Tibial artery (tissue), 1 donor: Measurements from ENCODE around the gene SEMA5B.

- PRO-cap = no peak
Observed at GRCh38 chr3:120348029-120348419, 1.1 kb downstream of the LRRC58 start.

GRCh38 chr3:120431974-120432634, 18.7 kb downstream of the FSTL1 start:
- PRO-cap = no peak

DNA sequence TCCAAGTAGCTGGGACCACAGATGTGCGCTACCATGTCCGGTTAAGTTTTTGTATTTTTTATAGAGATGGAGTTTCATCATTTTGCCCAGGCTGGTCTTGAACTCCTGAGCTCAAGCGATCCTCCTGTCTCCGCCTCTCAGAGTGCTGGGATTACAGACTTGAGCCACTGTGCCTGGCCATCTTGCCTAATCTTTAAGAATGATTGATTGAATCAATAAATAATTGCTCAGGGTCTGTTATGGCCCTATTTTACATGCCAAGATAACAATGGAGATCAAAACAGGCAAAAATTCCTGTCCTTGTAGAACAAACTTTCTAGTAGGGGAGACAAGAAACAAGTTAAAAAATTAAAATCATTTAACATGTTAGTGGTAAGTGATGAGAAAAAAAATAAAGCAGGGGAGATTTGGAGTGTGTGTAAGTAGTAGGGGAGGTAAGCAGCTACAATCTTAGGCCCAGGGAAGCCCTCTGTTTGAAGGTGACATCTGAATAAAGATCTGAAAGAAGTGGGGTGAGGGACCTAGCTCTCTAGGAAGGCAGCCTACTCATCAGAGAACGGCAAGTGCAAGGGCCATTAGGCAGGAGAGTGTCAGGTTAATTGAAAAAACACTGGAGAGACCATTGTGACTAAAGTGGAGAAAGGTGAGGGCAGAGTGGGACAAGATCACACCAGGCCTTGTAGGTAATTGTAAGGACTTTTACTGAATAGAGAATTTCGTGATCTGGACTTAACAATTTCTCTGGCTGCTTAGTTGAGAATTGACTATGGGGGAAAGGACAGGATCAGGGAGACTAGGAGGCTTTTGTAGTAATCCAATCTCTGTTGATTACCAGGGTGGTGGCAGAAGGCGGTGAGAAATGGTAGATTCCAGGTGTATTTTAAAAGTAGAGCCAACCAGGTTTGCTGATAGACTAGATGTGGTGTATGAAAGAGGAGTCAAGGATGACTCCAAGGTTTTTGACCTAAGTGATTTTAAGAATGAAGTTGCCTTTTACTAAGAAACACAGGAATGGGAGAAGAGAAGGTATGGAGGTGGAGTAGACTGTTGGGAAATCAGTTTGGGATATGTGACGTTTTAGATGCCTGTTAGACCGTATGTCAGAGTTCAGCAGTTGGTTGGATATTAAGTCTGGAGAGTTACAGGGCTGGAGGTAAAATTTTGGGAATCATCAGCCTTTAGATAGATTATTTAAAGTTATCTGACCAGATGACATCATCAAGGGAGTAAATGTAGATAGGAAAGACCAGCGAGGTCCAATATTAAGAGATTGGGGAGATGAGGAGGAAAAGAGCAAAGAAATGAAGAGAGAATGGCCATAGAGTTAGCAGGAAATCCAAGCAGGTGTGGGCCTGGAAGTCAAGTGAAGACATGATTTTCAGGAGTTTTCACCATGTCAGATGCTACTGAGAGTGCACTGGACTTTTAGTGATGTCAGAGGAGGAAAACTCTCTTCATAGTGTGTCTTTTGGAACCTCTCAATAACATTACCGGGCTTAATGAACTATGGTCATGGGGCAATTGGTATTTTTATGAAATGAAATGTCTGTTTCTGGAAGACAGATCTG, 2.6 kb downstream of the NDUFB4 start:
- PRO-cap = no peak

DNA sequence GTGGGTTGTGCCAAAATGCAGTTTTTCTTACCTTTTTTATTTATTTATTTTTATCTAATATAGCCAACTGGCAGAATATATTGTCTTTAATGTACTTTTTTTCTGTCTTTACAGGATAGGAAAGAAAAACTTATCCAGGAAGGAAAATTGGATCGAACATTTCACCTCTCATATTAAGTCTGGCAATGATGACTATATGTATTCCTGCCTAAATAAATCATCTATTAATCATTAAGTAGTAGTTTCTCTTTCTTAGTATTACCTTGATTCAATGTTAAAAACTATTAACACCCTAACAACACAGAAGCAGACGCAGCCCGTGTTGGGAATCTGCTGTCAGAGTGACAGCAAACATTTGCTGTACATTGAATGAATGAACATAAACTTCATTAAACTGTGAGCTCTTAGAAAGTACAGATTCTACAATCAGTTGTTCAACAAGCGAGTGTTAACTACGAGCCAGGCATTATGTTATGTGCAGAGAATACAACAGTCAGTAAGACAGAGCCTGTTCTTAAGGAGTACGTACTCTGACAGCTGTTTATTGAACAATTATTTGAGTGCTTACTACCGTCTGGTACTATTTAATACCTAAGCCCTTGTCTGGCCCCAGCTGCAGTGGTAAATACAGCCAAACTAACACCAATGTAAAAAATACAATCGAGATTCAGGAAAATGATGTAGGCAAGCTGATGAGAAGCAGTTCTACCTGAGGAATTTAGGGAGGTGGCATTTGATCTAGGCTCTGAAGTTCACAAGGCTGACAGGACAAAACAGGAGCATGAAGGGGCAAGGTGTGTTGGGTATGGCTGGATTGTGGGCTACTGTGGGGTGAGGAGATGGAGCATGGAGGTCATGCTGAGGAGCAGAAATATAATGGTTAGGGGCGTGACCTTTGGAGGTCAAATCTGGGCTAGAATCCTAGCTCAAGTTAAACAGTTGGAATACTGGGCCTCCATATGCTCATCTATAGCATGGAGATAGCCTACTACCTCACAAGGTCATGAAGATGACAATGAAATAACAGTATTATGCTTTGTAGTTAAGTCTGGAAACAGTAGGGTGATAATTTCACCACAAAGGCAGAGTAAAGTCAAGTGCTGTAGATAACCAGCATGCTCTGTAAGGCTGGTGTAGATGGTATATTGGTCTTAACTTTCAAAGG, 6.3 kb downstream of the NDUFB4 start:
- PRO-cap = no peak

DNA sequence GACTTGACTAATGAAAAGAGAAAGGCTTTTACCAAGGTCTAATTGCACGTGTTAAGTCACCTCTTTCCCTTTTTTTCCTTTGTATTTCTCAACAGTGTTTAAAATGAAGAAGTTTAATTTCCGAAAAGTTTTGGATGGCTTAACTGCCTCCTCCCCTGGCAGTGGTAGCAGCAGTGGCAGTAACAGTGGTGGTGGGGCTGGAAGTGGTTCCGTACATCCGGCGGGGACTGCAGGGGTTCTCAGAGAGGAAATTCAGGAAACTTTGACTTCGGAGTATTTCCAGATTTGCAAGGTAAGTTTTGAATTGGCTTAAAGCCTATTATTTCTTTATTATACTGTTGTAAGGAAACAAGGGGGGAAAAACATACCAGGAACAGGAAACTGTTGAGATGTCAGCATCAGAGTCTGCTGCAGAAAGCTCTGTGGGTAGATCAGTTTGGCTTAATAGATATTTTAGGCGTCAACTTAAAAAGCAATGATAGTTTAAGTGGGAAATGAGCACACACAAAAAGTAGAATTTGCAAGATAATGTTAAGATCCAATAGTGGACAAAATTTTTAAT, 1.6 kb downstream of the STXBP5L start:
- PRO-cap = no peak

GRCh38 chr3:121591462-121591871, 1.7 kb upstream of the FBXO40 start:
- PRO-cap = no peak

DNA sequence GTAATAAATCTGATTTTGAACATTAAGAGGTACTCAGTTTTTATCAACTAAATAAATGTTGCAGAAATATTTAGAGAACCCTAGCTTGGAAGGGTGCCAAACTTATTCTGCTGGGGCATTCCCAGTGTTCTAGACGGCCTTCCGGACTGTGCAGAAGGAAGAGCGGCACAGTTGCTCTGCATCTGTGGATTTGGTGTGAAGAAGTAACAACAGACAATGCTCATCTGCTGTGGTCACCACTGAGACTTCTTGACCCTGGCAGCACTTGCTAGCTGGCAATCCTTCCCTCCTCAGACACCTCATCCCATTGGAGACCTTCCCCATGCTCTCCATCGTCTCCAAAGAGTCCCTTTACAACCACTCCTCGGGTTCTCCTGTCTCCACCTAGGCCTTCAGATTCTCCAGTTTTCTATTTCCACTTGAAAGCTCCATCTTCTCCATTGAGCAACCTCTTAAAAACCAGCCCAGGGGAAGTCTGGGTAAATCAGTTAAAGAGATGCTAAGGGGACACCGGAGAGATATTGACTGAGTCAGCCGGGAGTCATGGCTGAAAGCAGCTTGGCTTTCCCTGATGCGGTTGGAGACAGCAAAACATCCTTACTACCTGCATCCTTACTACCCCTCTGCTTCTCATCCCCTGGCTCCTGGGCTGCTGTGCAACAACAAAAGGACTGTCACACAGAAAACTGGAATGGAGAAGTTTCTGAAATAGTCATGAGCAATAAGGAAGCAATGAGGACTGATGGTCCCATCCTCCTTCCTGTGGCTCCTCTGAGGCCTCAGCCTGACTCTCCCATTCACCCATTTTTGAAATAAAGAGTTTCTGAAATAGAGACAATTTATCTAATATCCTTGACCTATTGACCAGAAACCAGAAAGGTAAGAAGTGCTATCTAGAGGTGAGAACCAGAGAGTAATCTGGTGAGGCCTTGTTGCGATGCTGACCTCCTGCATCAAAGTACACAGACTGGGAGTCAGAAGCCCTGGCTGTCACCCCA, 1.3 kb downstream of the HCLS1 start:
- PRO-cap = no peak

DNA sequence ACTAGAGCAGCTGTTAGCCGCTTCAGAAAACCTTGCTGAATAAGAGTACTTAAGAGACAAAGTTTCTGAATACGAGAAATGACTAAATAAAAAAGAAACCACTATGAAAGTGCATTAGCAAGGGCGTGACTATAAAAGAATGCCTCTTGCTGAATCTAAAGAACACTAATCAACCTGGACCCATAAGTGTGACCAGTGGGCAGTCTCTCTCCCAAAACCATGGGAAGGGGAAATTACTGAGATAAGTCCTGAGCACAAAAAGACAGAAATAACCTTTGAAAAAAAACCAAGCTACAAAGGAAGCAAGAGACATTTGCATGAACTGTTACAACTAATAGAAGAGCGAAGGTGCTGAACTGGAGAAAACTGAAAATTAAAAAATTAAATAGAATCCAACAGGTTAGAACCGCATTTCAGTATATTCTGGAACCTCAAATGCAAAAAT, 41.6 kb downstream of the IQCB1 start:
- PRO-cap = no peak

DNA sequence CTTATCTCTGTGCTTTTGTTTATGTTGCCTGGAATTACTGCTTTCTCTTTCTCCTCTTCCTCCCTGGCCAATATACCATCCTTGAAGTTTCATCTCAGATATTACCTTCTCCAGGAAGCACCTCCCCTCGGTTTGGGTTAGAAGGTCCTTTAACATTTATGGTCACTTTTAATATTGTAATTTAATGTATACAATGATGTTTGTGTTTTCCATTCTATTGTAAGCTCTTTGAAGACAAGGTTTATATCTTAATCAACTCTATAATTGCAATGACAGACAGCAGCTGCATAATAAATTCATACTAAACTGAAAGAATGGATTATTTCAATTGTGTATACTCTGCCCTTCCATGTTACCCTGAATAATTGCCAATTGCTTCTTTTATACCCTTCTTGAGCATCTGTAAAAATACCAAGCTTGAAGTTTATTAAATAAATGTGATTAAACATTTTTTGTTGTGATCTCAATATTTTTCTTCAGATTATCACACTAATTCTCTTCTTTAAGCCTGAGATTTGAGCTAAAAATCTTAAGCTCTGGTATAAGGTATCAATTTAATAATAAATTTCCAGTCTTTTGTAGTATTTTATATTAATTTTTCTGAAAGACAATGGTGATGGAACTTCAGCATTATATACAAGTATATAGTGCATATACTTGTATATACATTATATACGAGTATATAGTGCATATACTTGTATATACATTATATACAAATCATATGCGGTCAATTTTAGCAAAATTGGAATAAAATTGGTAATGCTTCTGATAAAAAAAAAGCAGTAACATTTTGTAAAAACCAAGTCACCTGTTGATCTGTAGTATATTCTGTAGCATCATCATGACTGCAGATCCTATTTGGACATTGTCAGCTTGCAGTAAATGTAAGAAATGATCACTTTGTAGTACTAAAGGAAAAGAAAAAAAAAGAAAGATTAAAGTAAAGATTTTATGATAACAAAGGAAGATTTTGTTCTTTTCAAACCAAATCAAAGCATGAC, 28.0 kb downstream of the IQCB1 start:
- PRO-cap = no peak

DNA sequence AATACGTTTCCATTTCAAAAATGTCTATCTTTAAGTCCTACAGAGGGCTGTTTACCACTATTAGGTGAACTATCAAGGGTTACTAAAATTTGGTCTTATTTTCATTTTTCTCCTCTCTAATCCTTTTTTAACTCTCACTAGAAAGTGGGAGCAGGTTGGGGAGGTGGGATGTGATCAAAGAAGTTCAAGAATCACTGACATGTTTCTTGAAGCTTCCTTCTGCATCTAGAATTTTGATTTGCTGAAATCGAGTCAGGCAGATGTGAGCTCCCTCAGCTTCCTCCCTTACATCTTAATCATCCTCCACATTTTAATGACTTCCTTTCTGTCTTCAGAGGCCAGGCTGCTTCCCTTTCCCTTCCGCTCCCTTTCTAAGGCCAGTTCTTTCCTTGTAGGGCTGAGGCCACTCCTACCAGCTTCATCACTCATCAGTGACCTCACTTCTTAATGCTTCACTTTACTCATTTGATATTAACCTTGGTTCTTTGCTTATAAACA, 24.2 kb downstream of the ILDR1 start:
- PRO-cap = no peak

DNA sequence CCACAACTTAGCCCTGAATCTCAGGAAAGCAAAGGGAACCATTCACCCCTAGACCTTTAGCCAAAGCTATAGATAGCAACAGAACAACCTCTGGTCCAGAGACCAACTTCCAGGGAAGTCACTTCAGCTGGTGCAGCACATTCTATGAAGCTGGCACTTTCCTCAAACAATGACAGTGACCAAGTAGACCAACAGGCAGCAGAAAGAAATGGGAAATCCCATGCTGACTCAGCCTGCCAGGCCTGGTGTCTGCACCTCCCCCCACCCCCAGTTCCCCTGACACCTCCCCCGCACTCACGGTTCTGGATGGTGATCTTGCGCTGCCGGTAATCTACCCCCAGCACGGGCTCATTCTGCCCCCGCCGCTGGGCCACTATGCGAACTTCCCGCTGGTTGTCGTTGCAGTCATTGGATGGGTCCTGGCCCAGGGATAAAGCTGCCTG, 17.1 kb downstream of the ILDR1 start:
- PRO-cap = no peak

DNA sequence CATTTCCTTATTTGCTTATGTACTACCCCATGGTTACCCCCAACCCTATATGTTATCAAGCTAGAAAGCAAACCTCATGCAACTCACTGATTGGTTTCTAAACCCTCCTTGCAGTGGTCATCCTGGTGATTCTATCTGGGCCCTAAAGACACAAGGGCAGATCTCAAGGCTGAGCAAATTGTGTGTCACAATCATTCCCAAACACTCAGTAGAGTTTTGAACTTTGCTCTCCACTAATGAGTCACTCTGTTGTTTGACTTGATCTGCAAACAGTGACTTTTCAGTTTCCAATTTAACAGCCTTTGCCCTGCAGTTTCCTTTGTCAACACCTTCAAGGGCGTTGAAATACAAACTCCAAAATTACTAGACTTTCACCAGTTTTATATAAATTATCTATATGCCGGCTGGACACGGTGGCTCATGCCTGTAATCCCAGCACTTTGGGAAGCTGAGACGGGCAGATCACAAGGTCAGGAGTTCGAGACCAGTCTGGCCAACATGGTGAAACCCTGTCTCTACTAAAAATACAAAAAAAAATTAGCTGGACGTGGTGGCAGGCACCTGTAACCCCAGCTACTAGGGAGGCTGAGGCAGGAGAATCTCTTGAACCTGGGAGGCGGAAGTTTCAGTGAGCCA, 17.4 kb downstream of the MIX23 start:
- PRO-cap = no peak

GRCh38 chr3:122578841-122579272, 1.4 kb downstream of the PARP15 start:
- PRO-cap = no peak

DNA sequence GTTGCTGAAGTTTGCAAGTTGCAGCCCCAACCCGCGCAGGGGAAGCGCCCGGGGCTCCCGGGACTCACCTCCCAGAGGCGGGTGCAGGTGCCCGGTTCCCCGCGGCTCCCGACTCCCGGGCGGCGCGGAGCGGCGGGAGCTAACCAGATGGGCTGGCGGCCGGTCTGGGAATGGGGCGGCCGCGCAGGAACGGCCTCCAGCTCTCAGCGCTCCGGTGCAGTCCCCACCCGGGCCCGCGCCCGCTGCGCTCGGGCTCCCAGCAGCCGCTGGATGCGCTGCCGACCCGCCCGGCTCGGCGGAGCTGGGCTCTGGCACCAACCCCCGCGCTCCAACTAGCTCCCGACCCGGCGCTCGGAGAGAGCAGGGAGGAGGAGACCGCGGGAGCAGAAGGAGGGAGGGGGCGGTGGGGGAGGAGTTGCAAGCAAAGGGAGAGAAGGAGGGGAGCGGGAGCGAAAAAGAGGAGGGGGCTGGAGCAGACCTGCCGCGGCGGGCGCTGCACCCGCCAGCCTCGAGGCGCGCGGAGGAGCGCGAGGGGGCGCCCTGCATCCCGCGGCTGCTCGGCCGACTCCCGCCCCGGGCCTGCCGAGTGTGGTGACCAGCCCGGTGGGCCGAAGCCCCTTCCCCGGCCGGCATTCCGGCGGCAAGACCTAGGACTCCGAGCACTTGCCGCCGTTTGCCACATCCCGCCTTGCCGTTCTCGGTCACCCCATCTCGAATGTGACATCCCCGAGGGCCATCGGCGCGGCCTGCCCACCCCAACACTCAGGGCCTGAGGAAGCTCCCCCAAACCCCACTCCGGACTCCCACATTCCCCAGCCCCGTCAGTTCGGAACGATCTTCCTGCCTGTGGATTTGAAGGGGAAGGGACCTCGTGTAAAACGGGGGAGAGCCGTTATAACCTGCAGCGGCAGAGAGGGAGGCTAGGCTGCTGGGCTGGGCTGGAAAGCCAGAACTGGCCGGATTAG, at the start of gene SEMA5B:
SEMA5B (minus strand) TSS at position 368 of the 965 bp plus-strand sequence.
- PRO-cap = unidirectional peak, minus-strand start at position 310 of the sequence

GRCh38 chr3:123084046-123084529, 17.3 kb downstream of the PDIA5 start:
- PRO-cap = no peak

DNA sequence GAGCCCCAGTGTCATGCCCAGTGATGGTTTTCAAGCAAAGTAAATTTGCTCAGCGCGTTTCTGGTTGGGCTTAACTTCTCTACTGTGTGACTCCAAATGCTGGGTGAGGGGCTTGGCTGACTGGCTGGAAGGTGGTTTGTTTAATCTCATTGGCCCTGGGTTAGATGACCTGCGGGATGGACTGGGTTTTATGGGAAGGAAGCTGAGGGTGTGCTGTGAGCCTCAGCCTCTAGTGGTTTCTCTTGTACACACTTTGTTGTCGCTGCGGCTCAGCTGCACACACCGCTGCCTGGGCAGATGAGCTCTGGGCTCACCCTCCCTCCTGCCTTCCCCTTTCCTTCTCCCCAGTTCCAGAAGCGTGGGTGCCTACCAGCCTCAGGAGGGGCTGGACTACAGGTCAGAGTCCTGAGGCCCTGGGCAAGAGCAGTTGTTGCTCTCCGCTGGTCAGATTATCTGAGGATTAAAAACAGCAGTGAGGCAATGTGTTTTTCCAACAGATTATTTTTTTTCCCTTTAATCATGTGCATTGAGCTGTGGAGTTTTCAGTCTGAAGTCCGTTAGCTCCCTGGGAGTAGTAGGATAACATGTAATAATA, 18.6 kb downstream of the PDIA5 start:
- PRO-cap = no peak

- PRO-cap = no peak
Observed at GRCh38 chr3:123087601-123087982, 20.8 kb downstream of the PDIA5 start.

- PRO-cap = no peak
Observed at GRCh38 chr3:123116077-123116817, 49.4 kb downstream of the PDIA5 start.

GRCh38 chr3:123217865-123218510, 16.2 kb downstream of the SEC22A start:
- PRO-cap = no peak

- PRO-cap = no peak
Observed at GRCh38 chr3:123246851-123247416, 45.2 kb downstream of the SEC22A start.